ENCODE results near the genes POTEG, OR4N5, CCNB1IP1, TMEM253 and SUPT16H.

DNA sequence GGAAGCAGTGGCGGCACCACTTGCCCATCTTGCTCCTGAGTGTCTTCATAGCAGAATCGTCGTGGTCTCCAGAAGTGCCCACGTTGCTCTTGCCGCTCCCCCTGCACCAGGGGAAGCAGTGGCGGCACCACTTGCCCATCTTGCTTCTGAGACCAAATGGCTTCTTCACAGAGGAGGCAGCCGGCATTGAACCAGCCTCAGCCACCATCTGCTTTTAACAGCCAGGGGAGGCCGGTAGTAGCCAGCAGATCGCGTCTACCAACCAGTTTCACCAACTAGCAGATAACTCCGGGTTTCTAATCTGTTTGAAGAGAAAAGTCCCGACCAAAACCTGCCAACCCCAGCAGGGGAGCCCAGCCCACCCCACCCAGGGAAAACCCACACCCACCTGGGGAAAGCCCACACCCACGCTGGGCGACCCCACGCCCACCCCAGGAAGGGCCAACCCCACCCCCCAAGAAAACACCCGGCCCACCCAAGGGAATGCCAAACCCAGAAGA is at the start of gene POTEG:
Gene POTEG (minus strand): TSS at position 260 of the 500 bp plus-strand sequence.
- PRO-cap, 4 experiments: no peak in any of the 4 experiments
- RAMPAGE, long total RNA, 2 experiments: no peak in any of the 2 experiments
- RRBS: no CpG with 5 or more reads among the region's 16 CpGs

GRCh38 chr14:20138387-20139059 is at the start of gene OR4N5:
Gene OR4N5 (plus strand): TSS chr14:20138820.
- PRO-cap, 4 experiments: no peak in any of the 4 experiments
- RAMPAGE, long total RNA, 2 experiments: no peak in any of the 2 experiments
- RRBS: no CpG with 5 or more reads among the region's 2 CpGs

DNA sequence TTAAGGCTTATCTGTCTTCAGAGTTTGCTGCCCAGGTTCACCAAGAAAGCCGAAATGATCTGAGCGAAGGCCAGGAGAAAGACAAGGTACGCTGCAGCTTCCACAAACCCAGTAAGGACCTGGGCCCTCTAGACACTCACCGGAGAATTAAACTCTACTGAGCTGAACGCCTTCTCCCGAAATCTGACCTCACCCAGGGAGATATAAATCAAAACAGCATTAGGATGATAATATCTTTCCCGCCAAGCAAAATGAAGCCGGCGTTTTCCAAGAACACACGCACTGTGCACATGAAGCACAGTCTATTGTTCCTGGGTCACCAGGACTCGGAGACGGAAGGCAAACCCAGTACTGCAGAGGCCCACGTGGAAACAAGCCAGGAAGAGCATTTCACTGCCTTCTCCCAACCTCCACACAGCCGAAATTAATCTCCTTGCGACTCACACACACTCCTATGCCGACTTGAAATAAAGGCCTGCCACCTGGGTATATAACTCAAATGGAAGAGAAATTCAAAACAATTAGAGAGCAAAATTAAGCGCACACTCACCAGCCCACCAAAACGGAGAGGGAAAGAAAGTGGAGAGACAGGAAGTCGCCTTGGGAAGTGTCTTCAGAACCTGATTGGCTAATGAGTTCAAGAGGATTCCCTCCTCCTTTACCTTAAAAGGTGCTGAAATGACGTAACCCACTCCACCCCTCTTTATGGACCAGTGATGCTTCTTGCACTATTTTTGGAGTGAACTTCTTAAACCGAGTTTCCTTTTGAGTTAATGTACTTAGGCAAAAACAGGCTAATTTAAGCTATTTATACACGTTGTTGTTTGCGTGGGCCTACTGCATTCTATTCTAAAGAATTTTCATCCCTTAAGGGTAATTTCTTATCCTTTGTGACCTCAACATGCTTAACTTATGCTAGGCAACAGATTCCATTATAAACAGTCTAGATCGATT is at the start of gene CCNB1IP1:
Gene CCNB1IP1 (minus strand): TSS at position 576 of the 954 bp plus-strand sequence.
- PRO-cap, 4 experiments: peak in 4 of 4 experiments; most common plus-strand start position 348 of the sequence (in 3); most common minus-strand start position 286 of the sequence (in 3)
- RAMPAGE, long total RNA, 2 experiments: start-site peak on the minus strand in 1 of 2 experiments, centred at position 596 of the sequence, 121 reads per replicate
- RRBS: 4% methylated on average over 2 of the region's 24 CpGs

DNA sequence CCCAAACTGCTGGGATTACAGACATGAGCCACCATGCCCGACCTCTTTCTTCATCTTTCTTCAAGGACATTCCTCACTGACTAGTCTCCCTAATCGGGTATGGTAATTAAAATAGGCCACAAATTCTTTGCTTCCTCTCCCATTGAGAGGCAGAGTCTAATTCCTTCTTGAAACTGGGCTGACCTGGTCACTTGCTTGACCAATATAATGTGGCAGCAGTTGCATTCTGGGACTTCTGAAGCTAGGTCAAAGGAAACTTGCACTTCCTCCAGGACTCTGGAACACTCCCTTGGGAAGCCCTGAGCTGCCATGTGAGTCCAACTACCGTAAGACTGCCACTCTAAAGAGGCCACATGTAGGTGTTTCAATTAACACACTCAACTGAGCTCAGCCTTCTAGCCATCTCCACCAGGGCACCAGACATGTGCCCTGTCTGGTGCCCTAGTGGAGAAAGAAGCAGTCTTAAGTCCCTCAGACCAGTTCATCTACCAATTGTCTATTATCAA is 6.0 kb upstream of the TEP1 start:
- PRO-cap, 4 experiments: no peak in any of the 4 experiments
- RAMPAGE, long total RNA, 2 experiments: no peak in any of the 2 experiments
- RRBS: no CpG with 5 or more reads among the region's 3 CpGs

- PRO-cap, 4 experiments: no peak in any of the 4 experiments
- RAMPAGE, long total RNA, 2 experiments: no peak in any of the 2 experiments
- RRBS: no CpG with 5 or more reads among the region's 2 CpGs
These were observed 31.8 kb downstream of the RNASE12 start for GRCh38 chr14:20559363-20559838.

DNA sequence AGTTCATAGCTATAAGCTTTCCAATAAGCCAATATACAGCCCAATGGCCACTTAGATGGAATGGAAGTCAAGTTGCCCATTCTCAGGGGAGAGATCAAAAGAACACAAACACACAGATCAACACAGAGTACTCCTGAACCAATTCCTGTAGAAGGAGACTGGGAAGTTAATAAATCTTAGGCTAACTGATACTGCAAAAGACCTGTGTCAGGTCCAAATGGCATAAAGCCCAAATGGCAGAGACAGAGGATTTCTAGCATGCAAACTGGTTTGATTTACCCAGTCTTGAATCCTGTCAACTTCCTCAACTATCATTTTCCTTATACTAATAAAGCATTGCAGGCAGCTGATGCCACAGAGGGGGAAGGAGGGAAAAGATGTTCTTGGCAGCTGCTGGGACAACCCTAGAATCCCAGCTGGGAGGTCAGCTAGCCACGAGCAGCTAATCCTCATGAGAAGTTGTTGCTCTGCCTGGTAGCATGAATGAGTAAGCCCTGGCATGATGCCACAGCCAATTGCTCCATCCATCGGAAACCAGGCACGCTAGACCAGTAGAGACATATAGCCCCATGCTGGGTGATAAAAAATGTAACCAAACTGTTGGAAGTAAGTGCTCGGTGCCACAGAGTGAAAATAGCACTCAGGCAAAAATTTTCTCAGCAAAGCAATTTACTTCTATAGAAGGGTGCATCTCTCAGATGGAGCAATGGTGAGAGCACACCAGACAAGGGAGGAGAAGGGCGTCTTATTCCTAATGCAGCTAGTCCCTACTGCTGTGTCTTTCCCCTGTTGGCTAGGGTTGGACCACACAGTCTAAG is 26.2 kb downstream of the ANG start:
- PRO-cap, 4 experiments: peak in 1 of 4 experiments; most common minus-strand start position 147 of the sequence (in 1)
- RAMPAGE, long total RNA, 2 experiments: no peak in any of the 2 experiments
- RRBS: no CpG with 5 or more reads among the region's 5 CpGs

DNA sequence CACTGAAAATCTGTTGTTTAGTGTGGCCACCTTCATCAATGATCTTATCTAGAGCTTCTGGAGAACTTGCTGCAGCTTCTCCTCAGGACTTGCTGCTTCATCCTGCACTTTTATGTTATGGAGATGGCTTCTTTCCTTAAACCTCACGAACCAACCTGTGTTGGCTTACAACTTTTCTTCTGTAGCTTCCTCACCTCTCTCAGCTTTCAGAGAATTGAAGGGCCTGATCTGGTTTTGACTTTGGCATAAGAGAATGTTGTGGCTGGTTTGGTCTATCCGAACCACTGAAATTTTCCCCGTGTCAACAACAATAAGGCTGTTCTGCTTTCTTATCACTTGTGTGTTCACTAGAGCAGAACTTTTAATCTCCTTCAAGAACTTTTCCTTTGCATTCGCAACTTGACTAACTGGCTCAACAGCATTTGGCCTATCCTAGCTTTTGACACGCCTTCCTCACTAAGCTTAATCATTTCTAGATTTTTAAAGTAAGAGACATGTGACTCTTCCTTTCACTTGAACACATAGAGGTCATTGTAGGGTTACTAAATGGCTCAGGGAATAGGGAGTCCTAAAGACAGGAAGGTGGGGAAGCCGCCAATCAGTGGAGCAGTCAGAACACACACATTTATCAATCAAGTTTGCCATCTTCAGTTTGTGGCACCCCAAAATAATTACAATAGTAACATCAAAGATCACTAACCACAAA is 25.9 kb upstream of the EDDM3A start:
- PRO-cap, 4 experiments: peak in 1 of 4 experiments; most common minus-strand start position 346 of the sequence (in 1)
- RAMPAGE, long total RNA, 2 experiments: no peak in any of the 2 experiments
- RRBS: no CpG with 5 or more reads among the region's 6 CpGs

DNA sequence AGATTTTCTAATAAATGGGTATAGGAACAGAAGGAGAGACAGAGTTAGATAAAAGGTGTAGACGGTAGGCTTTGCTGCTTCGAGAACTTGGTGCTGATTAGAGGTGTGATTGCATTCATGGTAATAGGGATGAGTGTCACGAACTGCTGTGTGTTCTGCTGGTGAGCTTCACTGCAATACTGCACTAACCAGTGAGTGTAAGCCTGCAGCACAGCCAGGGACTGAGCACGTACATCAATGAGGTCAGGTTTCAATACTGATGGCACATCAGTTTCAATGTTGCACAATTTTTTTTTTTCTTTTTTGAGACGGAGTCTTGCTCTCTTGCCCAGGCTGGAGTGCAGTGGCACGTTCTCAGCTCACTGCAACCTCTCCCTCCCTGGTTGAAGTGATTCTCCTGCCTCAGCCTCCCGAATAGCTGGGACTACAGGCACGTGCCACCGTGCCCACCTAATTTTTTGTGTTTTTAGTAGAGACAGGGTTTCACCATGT is 24.9 kb upstream of the EDDM3A start:
- PRO-cap, 4 experiments: no peak in any of the 4 experiments
- RAMPAGE, long total RNA, 2 experiments: no peak in any of the 2 experiments
- RRBS: no CpG with 5 or more reads among the region's 9 CpGs

GRCh38 chr14:20732976-20733586 is 12.6 kb upstream of the EDDM3A start:
- PRO-cap, 4 experiments: no peak in any of the 4 experiments
- RAMPAGE, long total RNA, 2 experiments: no peak in any of the 2 experiments
- RRBS: no CpG with 5 or more reads among the region's 6 CpGs

DNA sequence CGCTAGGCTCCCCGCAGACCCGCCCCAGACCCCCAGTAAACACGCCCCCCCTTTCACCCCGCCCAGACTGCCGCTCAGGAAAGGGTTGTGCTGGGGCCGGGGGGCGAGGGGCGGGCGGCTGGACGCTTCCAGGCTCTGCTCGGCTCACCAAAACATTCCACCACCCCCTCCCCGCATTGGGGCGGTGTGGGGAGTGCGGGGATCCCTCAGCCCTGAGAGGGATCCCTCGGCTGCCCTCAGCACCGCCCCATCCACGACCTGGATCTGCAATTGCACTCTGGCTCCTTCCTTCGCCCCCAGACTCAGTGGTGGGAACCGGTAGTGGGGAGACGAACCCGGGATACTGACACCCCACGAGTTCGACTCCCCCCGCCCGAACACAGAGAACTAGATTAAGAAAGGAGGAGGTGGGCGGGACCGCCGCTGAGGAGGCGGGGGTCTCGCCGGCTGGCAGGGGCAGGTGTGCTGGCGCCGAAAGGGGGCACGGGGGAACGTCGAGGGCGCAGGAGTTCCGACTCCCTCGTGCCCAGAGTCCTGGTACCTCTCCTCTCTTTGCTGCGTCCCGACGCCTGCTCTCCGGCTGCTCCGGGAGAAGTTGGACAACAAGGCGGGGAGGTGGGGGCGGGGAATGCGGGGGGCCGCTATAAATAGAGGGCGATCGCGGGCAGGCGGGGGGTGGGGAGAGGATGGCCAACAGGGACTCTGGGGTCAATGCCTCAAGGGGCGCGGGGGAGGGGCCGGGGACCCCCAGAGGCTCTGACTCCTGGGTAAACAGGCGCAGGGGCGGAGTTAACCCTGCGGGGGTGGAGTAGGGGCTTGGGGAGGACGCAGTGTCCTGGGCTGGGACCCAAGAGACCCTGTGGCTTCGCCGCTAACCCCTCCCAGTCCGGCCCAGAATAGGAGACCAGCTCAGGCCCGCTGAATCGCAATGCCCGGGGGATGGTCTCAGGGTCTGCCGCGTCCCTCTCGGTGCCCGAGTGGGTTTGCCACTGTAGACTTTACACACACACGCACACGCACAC is 586 bp upstream of the NDRG2 start:
- PRO-cap, 4 experiments: peak in 4 of 4 experiments; most common plus-strand start position 65 of the sequence (in 4); most common minus-strand start position 578 of the sequence (in 2)
- RAMPAGE, long total RNA, 2 experiments: start-site peak on the minus strand in 2 of 2 experiments, centred at positions 587 to 596 of the sequence, 34 to 7,162 reads per replicate
- RRBS: 4% methylated on average over 13 of the region's 72 CpGs

DNA sequence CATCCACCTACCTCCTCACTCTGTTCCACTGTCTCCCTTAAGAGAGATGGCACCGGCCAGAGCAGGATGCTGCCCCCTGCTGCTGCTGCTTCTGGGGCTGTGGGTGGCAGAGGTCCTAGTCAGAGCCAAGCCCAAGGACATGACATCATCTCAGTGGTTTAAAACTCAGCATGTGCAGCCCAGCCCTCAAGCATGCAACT is 125 bp downstream of the RNASE8 start:
- PRO-cap, 4 experiments: no peak in any of the 4 experiments
- RAMPAGE, long total RNA, 2 experiments: no peak in any of the 2 experiments
- RRBS: no CpG with 5 or more reads among the region's 1 CpG

- PRO-cap, 4 experiments: no peak in any of the 4 experiments
- RAMPAGE, long total RNA, 2 experiments: no peak in any of the 2 experiments
- RRBS: no CpG with 5 or more reads among the region's 10 CpGs
These were observed 2.9 kb downstream of the ARHGEF40 start for GRCh38 chr14:21072828-21073532.

DNA sequence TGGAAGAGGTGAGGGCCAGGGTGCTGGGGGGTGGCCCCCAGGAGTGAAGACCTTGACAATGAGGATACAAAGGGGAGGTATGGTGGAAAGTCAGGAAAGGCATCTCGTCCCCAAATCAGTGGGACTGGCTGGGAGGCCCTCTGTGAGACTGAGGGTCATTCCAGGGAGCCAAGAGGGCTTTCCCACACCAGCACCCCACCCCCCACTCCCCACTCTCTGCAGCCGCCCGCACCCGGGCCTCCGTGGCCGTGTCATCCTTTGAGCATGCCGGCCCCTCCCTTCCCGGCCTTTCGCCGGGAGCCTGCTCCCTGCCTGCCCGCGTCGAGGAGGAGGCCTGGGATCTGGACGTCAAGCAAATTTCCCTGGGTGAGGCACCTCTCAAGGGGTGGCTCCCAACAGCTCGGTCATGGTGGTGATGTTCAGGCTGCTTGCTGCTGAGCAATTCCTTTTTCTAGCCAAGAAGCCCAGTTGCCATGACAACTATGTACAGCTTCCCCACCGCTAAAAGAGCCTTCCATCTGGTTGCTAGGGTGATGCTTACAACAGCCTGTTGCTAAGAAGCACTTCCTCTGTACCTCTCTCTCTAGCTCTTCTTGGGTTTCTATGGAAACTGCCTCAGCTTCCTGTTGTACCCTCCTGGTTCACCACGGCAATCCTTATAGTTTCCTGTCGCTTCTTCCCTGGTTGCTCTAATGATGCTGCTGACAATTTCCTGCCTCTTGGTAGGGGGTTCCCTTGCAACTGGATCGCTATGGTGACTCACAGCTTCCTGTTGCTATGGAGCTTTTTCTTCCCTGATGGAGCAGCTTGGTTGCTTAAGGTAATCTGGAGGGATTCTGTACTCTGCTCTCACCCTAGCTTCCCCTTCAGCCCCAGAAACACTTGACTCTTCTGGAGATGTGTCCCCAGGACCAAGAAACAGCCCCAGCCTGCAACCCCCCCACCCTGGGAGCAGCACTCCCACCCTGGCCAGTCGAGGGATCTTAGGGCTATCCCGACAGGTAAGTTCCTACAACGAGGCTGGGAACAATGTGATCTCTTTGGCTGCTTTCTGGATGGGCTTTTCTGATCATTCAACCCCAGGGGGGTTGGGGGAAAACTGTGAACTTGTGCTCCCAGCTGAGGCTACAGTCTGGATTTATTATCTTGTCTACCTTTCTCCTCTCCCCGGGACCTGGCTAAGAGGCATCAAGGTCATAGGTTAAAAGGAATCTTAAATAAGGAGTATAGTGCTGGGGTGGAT is 10.9 kb downstream of the ZNF219 start:
- PRO-cap, 4 experiments: no peak in any of the 4 experiments
- RAMPAGE, long total RNA, 2 experiments: start-site peak on the plus strand in 1 of 2 experiments, centred at position 93 of the sequence, 35 reads per replicate
- RRBS: 26% methylated on average over 4 of the region's 23 CpGs

GRCh38 chr14:21100708-21101235 is at the start of gene TMEM253:
Gene TMEM253 (plus strand): TSS chr14:21101066.
- PRO-cap, 4 experiments: no peak in any of the 4 experiments
- RAMPAGE, long total RNA, 2 experiments: no peak in any of the 2 experiments
- RRBS: no CpG with 5 or more reads among the region's 3 CpGs

DNA sequence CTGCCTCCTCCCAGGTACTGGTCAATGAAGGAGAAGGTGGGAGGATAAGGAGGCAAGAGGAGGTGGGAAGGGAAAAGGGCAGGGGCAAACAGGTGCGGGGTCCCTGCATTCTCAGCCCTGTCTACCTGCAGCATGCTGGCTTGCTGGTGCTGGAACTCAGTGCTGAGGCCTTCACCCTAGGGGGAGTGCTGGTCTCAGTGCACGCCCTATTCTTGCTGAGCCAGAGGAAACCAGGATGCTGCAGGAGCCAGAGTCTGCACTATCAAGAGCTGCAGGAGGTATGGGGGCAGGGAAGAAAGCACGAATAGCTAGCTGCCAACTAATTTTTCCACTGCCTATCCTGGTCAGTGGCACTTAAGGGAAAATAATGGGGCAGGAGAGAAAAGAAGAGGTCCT is 1.6 kb downstream of the TMEM253 start:
- PRO-cap, 4 experiments: no peak in any of the 4 experiments
- RAMPAGE, long total RNA, 2 experiments: no peak in any of the 2 experiments
- RRBS: no CpG with 5 or more reads among the region's 3 CpGs

GRCh38 chr14:21203925-21205076 is 48.4 kb upstream of the OR5AU1 start:
- PRO-cap, 4 experiments: no peak in any of the 4 experiments
- RAMPAGE, long total RNA, 2 experiments: no peak in any of the 2 experiments
- RRBS: no CpG with 5 or more reads among the region's 15 CpGs

GRCh38 chr14:21247203-21247700 is 22.0 kb downstream of the HNRNPC start:
- PRO-cap, 4 experiments: no peak in any of the 4 experiments
- RAMPAGE, long total RNA, 2 experiments: no peak in any of the 2 experiments
- RRBS: no CpG with 5 or more reads among the region's 5 CpGs

DNA sequence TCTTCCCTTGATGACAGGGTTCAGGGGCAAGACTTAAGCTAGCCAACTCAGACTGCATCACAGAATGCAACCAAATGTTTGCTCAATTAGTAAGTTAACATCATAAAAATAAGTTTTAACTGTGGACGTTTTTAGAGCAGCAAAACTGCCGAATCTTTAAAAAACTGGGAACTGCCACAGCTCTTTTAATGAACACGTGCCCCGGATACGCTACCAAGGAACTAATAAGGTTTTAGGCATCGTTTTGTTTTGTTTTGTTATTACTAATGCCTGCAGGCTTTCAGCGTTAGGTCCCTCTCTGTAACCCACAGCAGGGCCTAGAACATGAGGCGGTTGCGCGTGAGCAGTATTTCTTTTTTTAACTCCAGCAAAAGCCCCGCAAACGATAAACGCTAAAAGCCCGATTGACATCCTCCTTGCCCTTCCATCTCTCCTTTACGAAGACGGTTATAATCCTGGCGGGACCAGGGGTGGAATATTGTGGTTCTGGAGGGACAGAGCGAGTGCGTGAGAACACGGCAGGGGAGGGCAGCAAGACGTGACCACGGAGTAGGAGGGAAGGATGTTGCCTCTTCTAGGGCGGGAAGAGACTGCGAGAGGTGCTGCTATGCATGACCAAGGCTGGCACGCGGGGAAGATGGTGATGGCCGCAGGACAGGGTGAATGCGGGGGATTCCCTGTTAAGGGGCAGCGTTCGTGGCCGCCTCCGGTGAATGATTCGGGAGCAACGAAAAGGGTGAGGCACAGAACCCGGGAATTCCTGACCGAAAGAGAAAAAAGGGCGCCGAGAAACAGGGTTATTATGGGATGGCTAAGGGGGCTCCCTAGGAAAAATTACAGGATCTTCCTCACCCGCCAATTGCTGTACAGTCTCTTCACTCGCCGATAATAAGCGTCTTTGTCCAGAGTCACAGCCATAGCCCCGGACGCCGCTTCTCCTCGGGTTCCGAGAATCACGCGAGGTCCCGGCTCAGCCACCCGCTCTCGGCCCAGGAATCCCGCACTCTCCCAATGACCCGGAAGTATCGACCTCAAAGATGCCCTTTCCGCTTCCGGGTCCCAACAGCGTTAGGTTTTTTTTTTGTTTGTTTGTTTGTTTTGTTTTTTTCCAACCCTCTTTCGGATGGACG is at the start of gene SUPT16H:
Gene SUPT16H (minus strand): TSS at position 1,010 of the 1,130 bp plus-strand sequence.
- PRO-cap, 4 experiments: peak in 4 of 4 experiments; most common minus-strand start position 1,010 of the sequence (in 4)
- RAMPAGE, long total RNA, 2 experiments: start-site peak on the minus strand in 2 of 2 experiments, centred at positions 982 to 991 of the sequence, 241 to 613 reads per replicate
- RRBS: 2% methylated on average over 16 of the region's 60 CpGs

- PRO-cap, 4 experiments: no peak in any of the 4 experiments
- RAMPAGE, long total RNA, 2 experiments: no peak in any of the 2 experiments
- RRBS: no CpG with 5 or more reads among the region's 2 CpGs
These were observed 6.2 kb downstream of the OR4E2 start for GRCh38 chr14:21659893-21660129.

DNA sequence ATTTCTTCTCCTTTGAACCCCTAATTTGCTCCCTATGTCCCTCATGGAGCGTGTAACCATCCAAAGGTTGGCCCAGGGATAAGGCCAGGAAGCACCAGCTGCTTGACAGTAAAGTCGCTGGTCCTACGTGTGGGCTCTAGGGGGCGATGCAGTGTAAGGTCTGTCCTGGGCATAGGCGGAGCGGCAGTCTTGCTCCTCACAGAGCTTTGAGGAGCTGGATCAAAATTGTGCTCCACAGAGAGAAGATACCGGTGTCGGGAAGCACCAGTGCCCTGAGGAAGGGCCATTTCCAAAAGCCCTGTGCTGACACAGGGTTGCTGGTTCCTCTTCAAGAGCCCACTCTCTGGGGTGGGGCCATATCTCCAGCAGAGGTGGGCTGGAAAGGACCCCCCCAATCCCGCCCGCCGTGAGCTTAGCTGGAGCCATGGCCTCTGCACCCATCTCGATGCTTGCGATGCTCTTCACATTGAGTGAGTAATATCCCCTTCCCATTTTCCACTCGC is 49.9 kb upstream of the OR4E1 start:
- PRO-cap, 4 experiments: no peak in any of the 4 experiments
- RAMPAGE, long total RNA, 2 experiments: no peak in any of the 2 experiments
- RRBS: no CpG with 5 or more reads among the region's 14 CpGs